Measurements from ENCODE around the genes TMEM170A, CPHXL and VAT1L.

- PRO-cap: no peak
Measured at GRCh38 chr16:75234646-75236142, 16.2 kb downstream of the BCAR1 start.

DNA sequence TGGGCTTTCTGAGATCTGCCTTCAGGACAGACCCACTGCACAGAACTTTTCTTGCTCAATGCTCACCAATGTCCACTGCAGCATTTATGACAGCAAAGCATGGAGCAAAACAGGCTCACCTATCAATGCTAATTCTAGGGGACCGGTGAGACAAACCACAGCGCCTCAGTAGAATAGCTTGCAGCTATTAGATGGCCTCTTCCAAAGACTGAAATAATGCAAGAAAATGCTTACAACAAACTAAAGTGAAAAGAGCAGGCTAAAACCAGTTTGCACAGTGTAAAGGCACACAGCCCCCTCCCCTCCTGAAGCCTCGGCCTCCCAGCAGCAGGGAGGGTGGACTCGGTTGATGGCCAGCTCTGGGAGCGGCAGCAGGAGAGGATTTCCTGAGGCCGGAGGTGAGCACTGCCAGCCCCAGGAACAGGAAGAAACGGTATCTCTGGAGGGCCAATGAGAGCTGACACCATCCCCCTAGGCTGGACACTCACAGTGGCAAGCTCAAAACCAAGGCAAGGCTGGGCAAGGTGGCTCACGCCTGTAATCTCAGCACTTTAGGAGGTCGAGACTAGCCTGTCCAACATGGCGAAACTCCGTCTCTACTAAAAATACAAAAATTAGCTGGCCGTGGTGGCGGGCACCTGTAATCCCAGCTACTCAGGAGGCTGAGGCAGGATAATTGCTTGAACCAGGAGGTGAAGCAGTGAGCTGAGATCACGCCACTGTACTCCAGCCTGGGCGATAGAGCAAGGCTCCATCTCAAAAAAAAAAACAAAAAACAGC, 3.7 kb upstream of the BCAR1 start:
- PRO-cap: no peak

- PRO-cap: no peak
Measured at GRCh38 chr16:75412381-75412962, 20.8 kb downstream of the CFDP1 start.

GRCh38 chr16:75464095-75465224, at the start of gene TMEM170A:
Gene TMEM170A (minus strand): TSS chr16:75464689.
- PRO-cap: bidirectional peak, plus-strand start at chr16:75464448, minus-strand start at chr16:75464394; unidirectional peak, minus-strand start at chr16:75464683

GRCh38 chr16:75516913-75517684, 18.8 kb downstream of the CHST5 start:
- PRO-cap: bidirectional peak, plus-strand start at chr16:75517493, minus-strand start at chr16:75517327

- PRO-cap: no peak
Measured at GRCh38 chr16:75552784-75553437, 3.1 kb downstream of the TMEM231 start.

- PRO-cap: no peak
Measured at GRCh38 chr16:75567843-75568531, 1.8 kb downstream of the GABARAPL2 start.

- PRO-cap: bidirectional peak, plus-strand start at chr16:75648674, minus-strand start at chr16:75648647
Measured at GRCh38 chr16:75647917-75648832, 602 bp downstream of the TERF2IP start.

GRCh38 chr16:75655781-75656937, 8.6 kb downstream of the TERF2IP start:
- PRO-cap: no peak

- PRO-cap: no peak
Measured at GRCh38 chr16:75726368-75726781, at the start of gene CPHXL. Gene CPHXL (minus strand): TSS chr16:75726490.

DNA sequence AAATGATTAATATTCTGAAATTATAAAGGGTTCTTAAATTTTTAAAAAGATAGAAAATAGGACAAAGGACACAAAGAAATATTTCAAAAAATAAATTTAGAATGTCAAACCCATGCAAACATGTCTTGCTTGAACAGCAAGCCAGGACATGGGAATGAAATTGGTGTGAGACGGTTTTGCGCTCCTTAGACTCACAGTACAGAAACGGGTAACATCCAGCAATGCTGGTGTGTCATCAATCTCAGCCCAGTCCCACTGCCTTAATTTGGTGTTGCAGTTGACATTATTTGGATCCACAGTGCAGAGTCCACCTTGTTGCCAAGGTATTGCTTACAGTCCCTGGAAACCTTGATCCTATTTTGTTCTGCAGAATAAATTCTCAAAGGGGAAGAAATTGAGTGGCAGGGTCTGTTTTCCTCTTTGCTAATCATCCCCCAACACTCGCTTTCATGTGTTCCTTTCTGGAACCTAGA, 311.6 kb upstream of the MON1B start:
- PRO-cap: no peak

DNA sequence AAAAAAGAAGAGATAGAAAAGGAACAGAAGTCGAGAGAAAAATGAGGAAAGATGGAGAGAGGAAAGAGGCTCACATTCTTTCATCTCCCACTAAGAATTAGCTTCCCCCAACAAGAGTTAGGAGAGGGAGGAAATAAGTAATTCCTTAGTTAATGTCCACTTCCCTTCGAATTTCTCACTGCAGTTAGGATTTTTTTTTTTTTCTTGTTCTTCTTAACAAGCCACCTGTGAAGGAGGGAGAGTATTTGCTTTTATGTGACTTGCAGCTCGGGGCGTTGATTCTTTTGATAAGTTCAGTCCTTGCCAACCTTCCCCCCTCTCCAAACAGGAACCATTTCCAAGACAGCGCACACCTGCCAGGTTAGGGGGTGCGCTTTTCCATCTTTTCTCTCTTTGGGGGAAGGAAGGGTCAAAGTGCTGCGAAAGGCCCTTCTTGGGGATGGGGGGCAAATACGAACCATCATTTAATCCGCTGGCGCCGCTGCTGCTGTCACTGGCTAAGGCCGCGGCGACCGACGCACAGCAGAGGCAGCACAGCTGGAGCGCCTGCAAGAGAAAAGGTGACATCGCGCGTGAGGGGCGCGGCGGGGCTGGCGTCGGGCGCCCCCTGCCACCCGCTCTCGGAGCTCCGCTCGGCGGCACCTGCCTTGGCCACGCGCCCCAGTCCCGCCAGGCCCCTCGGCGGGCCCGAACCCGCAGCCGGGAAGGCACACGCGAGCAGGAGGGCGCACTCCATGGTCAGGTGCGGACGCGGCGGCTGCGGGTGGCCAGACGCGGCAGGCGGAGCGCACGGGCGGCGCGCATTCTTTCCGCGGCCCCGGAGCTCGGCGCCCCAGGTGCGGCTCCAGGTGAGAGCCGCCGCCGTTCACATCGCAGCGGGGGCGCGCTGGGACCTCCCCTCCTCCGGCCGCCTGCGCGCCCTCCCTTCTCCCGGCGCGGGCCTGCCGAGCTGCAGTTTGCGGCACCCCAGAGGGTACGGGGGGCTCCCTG, 579 bp downstream of the ADAMTS18 start:
- PRO-cap: no peak

- PRO-cap: no peak
Measured at GRCh38 chr16:77776719-77777024, 11.7 kb upstream of the VAT1L start.

DNA sequence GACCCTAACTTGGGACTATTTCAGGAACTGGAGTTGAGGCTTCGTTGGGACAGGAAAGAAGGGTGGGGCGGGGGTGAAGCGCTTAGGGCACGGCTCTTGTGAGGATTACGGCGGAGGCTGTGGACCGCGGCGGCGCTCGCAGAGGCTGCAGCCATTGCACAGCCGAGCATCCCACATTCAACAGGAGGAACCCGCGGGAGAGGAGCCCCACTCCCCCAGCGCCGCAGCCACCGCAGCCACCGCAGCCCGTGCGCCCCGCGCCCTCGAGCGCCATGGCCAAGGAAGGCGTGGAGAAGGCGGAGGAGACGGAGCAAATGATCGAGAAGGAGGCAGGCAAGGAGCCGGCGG, at the start of gene VAT1L:
TSS of gene VAT1L (plus strand) at position 154 of the 348 bp plus-strand sequence.
- PRO-cap: unidirectional peak, plus-strand start at position 154 of the sequence; unidirectional peak, plus-strand start at position 176 of the sequence

DNA sequence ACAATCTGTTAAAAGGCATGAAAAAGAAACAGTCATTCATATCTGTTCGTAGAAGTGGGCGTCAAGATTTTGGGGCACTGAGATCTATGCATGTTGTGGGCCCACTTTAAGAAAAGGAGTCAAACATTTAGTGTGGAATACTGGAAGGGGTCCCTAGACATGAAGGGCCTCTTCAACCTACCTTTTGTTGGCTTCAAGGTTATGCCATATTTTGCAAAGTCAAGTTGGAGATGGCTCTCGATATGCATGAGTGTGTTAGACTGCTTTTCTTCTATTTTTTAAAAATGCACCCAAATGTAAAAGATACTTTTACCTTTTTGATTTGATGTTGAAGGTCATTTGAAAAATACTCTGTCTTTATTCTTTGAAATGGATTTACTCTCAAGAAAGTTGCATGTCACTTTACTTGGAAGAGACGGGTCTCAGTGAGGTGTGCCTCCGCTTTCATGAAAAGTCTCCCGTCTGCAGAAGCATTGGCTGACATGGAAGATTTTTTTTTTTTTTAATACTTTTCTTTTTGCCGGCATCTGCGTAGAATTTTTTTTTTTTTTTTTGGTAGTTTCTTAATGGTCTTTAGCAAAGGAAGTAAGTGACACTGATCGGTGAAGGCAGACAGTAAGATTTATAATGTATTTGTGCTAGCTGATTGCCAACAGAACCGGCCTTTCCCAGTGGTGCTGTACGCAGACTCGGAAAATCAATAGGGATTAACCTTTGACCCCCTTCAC, 383.6 kb downstream of the WWOX start:
- PRO-cap: no peak

GRCh38 chr16:78505968-78506728, 406.7 kb downstream of the WWOX start:
- PRO-cap: no peak

DNA sequence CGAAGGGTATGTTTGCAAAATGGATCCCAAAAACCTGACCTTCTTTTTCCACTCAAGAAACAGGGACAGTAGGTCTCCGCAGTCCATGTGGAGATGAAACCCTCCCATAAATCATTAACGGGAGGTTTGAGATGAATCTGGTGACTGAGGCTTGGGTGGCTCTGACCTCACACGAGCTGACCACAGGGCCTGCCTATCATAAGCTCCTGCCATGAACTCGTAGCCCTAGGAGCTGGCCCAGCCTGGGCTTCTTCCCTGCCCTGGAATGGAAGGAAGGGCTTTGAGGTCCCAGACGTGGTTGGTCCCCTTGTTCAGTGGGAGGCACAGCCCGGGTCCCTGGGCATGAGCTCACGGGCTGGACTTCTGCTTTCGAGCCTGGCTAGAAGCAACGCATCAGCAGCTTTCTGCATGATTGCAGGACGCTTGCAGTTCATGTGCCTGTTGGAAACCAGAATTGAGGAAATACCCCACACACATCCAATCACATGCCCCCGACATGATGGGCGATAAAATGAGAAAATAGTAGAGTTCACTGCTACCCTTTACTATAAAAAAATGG, 293.4 kb downstream of the MAF start:
- PRO-cap: no peak

- PRO-cap: bidirectional peak, plus-strand start at chr16:79599082, minus-strand start at chr16:79598954
Measured at GRCh38 chr16:79598699-79599503, 1.6 kb downstream of the MAF start.

DNA sequence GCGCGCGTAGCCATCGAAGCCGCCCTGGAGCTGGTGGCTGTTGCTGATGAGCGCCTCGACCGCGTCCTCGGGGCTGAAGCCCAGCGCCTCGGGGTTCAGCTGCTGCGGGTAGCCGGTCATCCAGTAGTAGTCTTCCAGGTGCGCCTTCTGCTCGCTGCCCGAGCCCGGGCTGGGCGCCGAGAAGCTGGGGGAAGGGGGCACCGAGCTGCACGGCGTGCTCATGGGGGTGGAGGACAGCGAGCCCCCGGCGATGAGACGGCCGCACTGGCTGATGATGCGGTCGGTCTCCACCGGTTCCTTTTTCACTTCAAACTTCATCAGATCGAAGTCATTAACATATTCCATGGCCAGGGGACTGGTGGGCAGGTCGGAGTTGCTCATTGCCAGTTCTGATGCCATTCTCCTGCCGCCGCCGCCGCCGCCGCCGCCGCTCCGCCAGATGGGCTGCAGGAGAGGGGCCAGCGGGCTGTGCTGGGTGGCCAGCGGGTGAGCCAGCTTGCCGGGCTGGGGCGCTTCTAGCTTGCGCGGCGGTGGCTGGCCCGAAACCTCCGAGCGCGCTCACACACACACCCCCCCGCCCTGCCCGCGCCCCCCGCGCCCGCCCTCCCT, 929 bp downstream of the MAF start:
- PRO-cap: bidirectional peak, plus-strand start at position 438 of the sequence, minus-strand start at position 309 of the sequence; bidirectional peak, plus-strand start outside the sequence, minus-strand start at position 517 of the sequence

DNA sequence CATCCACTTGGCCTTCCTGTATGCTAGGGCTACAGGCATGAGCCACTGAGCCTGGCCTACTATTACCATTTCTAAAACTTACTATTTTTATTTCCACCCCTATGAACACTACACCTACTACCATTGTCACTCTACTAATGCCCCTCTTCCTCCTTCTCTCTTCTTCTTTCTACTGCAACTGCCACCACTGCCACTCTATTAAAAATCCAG, 330.3 kb upstream of the MAF start:
- PRO-cap: no peak